ENCODE measurements around the gene ANGPTL3.

- PRO-cap, result no peak
These were observed 149.6 kb downstream of the FGGY start for GRCh38 chr1:59446358-59446942.

DNA sequence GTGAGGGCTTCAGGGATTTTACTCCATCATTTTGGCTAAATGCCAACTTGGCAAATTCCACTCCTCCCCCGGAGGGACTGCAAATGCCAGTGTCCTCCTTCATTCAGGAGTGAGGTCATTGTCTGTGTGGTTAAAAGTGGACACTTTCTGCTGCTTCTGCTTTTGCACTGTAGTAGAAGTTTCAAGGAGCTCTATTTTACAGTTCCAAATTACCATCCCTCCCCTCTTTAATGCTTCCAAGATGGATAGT is 201.8 kb downstream of the FGGY start:
- PRO-cap, result no peak

DNA sequence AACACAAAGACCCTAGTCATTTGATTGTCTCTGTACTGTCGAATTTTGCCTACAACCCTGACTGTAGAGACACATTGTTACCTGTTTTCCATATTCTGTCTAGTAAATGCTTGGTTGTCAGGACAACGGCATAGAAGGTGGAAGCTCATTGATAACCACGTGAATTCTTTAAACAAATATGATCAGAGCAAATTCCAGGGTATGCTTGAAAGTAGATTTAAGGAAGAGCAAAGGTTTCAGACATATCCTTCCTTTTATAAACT is 203.0 kb downstream of the FGGY start:
- PRO-cap, result no peak

- PRO-cap, result no peak
These were observed 213.6 kb upstream of the HOOK1 start for GRCh38 chr1:59601051-59601723.

DNA sequence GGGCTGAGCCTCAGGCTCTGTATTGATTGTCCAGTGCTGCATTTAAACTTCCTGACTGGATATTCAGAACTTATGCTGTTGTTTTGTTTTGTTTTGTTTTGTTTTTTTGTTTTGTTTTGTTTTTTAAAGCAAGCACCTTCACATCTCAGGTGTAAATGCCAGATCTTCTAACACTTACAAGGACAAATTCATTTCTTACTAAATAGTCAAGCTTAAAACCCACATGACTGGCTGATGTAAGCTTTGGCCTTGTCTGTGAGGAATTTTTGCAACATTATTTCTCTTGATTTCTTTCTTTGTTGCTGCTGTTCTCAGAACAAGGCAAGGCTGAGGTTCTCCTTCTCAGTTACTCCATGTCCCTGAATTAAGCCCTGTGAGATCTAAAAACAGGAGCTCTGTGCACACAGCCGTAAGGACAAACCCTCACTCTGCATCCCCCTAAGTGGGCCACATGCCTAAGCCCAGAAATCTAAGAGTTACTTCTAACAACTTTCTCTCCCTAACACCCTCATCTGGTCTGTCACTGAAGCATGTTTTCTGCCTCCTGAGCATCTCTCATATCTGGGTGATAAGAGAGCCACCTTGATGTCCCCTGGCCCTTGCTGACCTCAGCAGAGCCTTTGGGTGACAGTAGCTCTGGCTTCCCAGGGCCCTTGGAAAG is 81.3 kb upstream of the HOOK1 start:
- PRO-cap, result no peak

- PRO-cap, result no peak
These were observed 43.6 kb downstream of the HOOK1 start for GRCh38 chr1:59858354-59858793.

- PRO-cap, result no peak
These were observed 98.5 kb upstream of the NFIA start for GRCh38 chr1:60983688-60984336.

DNA sequence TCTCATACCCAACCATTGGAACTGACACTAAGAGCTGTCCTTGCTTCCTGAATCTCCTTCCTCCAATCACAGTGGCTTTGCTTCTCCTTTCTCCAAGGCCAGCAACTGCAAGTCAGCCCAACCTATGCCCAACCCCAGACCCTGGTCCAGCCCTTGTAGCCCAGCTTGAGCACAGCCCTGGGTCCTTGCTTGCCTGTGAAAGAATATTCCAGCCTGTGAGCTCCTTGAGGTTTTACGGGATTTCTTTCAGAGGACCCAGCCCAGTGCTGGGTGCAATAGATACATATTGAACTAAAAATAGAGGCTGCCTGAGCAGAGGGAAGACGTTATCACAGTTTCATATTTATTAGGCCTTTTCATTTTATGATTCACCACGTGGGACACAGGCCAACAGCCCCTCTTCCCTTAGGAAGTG is 92.6 kb upstream of the NFIA start:
- PRO-cap, result no peak

GRCh38 chr1:61049658-61050955 is 32.3 kb upstream of the NFIA start:
- PRO-cap, result no peak

DNA sequence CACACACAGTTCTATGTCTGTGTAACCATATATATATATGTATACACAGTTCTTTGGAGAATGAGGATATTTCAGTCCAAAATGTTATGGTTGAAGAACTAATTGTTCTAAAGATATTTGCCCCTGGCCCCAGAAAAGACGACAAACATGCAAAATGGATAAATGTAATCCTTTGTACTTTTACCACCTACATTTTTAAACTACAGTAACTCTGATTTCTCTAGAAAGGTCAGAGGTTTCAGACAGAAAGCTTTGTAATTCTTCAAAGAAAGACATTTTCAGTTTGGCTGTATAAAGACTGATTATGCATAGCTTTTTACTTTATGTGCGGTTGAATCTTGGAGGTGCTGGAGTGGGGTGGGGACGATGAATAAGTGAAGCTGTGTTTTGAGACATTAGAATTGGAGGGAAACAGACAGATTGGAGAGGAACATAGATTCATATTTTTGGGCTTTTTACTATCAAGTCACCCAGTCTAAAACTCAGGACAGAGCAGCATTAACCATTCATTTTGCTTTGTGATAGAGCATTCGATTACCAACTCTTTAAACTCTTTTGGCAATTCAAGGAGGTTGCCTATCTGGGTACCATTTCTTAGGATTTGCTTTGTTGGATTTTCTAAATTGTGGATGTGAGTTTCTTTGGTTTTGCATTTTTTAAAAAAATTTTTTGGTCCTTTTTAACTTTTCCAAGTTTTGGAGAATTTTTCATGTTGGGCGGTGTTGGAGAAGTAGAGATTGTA is 16.7 kb downstream of the NFIA start:
- PRO-cap, result no peak

- PRO-cap, result no peak
These were observed 42.4 kb downstream of the NFIA start for GRCh38 chr1:61124775-61125199.

DNA sequence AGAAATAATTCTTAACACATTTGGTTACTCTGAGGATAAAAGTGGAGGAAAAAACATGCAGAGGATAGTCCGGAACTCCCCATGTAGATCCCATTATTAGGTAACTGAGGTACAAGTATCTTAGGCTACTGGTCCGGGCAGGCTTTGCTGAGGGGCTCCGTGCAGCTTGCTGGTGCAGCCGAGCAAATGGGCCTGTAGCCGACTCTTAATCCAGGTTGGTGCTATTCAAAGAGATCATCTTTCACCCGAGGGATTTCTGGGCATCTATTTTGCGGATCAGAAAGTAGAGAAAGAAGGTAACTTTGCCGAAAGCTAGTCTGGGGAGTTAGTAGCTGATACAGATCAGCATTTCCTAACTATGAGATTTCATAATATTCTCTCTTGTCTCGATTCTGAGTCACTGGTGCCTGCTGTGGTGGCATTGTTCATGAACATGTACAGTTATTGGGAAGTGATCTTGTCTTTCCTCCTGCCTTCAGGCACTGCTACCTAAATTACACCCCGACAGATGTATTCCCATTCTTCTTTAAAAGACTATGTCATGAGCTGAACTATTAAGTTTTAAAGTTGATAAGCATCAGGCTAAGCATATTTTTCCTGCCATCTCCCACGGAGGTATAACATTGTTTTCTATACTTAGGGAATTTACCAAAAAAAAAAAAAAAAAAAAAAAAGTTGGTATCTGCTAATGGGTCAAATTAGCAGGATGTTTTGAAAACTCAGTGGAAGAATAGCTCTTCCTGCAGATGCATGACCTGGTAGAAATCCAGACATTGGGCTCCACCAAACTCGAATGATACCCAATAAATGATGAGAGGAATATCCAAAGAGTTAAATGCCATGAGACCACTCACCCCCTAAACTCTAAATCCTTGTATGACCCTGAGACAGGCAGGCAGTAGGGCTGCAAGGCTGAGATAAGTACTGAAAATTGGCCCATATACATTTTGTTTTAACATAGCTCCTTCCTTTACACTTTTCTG is 57.2 kb downstream of the NFIA start:
- PRO-cap, result no peak

DNA sequence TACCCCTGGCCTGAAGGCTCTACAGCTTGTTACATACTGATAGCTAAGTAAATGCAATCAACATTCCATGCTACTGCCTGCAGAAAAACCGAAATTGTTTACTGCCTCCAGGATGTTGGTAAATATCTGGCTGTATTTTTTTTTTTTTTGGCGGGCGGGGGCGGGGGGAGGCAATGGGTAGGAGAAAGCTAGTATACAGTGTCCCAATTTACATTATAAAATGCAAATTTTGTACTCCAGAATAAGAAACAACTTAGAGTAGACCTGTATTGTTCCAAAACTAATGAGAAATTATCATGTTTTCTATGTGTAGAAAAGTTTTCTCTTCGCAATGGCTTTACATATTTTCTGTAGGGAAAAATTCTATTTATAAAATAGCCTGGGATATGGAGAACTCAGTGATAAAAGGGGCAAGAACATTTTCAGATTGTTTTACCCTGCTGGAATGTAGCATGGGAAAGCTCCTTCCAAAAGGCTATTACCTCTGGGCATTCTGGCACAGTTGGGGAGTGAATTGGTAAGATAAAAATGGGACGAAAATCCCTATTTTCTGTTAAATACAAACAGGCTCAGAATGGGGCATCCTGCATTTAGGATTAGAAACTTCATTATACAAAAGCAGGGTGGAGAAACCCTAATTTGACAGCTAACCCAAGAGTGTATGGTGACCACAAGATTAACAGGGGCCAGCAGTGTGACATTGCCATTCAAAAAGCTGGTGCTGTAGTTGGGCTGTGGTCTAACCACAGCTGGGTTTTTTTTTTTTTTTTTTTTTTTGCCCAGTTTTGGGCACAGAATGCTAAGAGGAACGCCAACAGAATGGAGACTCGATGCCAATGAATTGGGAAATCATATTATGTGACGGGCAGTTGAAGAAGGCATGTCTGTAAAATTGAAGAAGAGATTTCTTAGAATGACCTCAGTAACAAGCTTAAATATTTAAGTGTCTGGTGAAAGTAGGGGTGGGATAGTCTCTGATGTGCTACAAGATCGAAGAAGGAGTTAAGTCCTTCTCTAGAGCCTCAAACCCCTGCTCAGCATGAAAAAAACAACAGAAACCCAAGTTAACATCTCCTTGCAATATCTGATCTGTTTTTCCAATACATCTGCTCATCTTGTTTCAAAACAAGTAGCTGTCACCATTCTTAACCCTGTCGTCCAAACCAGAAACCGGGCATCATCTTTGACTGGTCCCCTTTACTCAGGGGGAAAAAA is 58.3 kb downstream of the NFIA start:
- PRO-cap, result no peak

GRCh38 chr1:61141580-61142248 is 59.4 kb downstream of the NFIA start:
- PRO-cap, result no peak

DNA sequence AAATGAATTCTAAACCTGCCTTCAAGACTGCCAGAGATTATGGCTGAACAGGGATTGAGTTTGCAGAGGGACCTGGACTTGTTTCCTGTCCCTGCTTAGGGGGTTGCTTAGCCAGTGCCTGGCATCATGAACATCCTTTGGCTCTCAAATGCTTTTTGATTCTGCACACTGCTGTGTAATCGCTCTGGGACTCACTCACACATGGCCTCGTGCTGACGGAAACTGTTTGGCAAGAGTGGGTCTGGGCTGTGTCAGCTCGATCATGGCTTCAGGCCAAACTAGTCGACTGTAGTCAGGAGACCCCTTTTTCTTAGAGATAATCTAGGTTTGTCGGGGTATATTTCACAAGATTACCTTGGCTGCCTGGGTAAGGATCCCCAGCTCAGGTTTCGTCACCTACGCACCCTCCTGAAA is 252.6 kb downstream of the NFIA start:
- PRO-cap, result no peak

GRCh38 chr1:61491422-61491612 is 233.6 kb downstream of the TM2D1 start:
- PRO-cap, result no peak

DNA sequence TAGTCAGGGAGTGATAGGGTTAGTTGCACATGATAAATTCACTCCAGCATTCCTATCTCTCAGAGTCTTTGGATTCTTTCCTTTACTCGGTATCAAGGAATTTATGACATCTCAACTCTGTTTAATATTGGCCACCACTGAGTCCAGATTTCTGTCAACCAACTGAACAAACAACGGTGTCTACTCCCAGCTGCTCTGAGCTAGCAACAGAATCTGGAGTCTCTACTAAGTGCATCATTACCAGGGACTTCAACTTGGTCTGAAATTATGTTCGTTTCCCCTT is 233.4 kb downstream of the TM2D1 start:
- PRO-cap, result no peak

DNA sequence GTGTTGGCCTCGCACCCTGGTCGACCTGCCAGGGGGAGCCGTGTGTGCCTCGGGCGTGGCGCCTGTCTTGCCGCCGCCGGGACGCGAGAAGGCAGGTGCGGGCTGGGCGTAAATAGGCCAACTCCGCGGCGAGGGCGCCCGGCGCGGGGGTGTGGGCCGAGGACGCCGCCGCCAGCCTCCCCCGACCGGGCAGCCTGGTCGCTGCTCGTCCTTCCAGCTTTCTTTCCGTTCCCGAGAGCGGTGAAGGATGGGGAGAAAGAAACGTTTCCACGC is 580 bp downstream of the USP1 start:
- PRO-cap, result unidirectional peak, minus-strand start at position 42 of the sequence

DNA sequence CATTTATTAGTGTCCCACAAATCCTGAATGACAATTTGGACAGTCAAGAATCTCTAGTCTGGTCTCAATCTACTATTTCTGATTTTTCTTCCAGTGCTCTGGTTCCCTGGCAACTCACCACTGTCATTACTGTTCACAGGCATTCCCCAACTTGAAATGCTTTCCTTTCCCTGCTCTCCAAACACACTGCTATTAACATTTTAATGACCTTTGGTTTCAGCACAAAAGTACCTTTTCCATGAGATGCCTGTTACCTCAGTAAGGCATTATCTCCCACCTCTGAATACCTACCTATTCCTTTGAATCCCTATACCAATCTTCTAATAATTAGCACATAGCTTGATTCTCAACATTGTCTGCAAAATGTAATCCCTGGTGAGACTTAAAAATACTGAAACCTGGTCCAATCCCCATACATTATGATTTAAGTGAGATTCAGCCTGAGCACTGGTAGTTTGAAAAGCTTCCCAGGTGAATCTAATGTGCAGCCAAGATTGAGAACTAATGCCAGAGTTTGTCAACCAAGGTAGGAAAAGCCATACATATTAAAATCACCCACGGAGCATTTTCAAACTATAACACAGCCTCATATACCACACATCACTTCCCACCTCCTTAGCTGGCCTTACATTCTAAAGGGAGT is 11.7 kb upstream of the ANGPTL3 start:
- PRO-cap, result no peak

- PRO-cap, result no peak
These were observed at the start of gene ANGPTL3 for GRCh38 chr1:62597310-62597913. TSS of gene ANGPTL3 (plus strand) at chr1:62597520.

Measured in endodermal cell (in vitro differentiated cells).